Thoracic aorta (tissue), 1 donor: ENCODE measurements around a stretch of chr6.

- RAMPAGE, long total RNA = no peak
Observed at GRCh38 chr6:33739561-33740038, 7.1 kb downstream of the IP6K3 start.

GRCh38 chr6:33743860-33744923 lies 2.5 kb downstream of the IP6K3 start:
- RAMPAGE, long total RNA = no peak

DNA sequence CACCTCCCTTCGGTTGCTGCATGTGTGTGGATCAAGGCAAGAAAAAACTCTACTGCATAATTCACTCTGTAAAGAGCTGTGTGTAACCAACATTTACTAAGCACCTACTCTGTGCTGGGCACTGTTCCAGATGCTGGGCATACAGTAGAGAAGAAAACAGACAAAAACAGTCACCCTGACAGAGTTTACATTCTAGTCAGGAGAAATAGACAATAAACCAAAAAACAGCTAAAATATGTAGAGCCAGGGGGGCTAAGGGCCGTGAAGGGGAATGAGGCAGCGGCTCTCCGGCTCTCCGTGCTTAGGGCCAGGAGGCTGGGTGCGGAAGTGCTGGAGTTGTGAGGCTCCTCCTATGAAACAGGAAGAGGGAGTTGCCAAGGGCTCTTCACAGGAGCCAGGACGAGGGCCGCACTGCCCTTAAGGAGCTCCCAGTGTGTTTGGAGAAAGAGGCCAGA lies 20.5 kb upstream of the MLN start:
- RAMPAGE, long total RNA = no peak

GRCh38 chr6:34094277-34094699 lies 51.6 kb downstream of the GRM4 start:
- RAMPAGE, long total RNA = no peak

GRCh38 chr6:34195982-34196883 lies 40.4 kb upstream of the HMGA1 start:
- RAMPAGE, long total RNA = no peak

DNA sequence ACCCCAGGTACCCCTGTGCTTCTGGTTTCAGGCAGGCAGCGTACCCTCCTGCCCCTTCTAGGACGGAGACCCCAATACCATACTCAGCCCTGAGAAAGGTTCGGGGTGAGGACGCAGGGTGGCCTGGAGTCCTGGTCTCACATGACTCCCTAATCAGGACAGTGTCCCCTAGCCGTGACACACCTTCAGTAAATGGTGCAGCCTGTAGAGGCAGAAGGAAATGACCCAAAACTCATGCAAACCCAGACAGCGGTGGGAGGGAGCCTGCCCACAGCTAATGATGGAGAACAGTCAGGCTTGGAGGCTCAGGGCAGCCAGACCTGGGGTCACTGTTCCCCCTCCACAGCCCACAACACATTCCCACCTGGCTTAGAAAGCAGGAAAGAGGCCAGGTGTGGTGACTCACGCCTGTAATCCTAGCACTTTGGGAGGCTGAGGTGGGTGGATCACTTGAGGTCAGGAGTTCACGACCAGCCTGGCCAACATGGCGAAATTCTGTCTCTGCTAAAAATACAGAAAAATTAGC lies 8.9 kb upstream of the HMGA1 start:
- RAMPAGE, long total RNA = no peak

GRCh38 chr6:34239814-34240459 lies 3.3 kb downstream of the HMGA1 start:
- RAMPAGE, long total RNA = no peak

DNA sequence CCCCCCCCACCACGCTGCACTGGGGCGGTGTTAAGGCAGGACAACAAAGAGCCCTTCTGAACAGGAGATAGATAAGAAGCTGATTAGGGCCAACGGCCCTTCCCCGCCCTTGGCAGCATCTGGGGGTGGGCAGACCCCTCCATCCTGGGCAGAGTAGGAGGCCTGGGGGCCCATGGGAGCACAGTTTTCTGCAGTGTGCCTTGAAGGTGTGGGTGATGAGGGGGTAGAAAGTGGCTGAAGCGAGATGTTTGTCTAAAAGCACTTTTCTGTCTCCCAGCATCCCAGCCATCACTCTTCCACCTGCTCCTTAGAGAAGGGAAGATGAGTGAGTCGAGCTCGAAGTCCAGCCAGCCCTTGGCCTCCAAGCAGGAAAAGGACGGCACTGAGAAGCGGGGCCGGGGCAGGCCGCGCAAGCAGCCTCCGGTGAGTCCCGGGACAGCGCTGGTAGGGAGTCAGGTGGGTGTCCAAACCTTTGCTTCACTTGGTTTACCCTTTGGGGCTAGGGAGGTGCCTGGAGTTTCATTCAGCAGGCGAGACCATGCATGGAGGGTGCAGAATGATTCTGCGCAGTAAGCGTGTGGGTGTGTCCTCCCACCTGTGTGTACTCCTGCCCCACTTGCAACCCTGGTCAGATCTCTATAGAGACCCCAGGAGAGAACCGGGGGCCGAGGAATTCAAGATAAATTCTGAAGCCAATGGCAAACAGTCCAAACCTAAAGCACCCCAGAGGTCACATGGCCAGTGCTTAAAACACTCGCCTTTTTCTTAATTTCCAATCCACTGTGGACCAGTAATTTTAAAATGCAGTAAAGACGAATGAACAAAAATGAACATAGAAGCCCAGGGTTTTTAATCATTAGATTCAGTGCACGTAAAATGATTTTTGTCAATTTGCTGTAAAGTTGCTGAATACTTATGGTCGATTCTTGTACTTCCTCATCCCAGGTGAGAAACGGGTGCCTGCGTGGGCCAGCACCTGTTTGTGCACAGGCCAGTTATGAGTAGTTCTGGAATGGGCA lies 4.1 kb downstream of the HMGA1 start:
- RAMPAGE, long total RNA = no peak

- RAMPAGE, long total RNA = no peak
Observed at GRCh38 chr6:34243691-34244370, 5.0 kb downstream of the SMIM29 start.

DNA sequence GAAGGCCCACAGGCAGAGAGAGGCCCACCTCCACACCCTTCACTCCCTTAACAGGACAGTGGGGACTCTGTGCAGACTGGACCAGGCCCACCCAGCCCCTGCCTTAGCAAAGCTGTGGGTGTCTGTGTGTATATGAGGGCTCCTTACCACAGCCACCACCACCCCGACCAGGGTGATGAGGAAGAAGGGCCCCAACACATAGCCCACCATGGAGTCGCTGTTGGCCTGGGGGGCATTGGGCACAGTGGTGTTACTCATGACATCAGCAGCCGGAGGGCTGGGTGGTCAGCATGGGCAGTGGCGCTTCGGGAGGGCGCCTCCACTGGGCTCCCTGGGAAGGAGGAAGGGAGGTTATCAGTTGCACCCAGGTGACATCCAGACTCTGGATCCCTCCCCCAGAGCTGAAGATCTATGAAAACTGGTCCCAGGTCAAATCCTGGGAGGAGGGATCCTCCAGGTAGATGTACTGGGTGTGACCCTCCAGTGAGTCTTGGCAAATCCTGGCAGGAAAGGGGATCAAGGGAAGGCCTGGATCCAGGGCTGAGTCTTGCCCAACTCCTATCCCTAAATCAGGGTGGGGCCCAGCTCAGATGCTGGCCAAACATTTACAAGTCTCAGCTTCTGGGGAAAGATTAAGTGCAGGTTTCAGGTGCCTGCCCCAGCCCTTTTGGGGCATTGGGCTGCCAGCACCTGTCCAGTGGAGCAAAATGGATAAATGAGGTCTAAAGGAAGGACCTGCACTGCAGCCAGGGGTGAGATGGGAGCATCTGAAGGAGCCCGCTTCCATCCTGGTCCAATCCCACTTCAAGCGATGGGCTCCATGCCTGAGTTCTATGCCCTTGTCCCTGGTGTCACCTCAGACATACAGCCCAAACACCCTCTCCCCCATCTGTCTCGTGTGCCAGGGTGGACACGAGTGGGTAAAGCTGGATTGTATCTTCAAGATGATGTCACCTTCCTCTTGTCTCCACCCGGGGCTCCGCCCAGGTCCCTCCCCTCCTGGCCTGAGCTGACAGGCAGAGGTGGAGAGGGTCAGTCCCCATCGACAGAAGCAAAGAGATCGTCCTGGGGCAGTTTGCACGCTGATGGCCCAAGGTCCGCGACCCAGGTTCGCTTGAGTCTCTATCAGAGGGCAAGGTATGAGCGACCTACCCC lies 895 bp downstream of the SMIM29 start:
- RAMPAGE, long total RNA = no peak

DNA sequence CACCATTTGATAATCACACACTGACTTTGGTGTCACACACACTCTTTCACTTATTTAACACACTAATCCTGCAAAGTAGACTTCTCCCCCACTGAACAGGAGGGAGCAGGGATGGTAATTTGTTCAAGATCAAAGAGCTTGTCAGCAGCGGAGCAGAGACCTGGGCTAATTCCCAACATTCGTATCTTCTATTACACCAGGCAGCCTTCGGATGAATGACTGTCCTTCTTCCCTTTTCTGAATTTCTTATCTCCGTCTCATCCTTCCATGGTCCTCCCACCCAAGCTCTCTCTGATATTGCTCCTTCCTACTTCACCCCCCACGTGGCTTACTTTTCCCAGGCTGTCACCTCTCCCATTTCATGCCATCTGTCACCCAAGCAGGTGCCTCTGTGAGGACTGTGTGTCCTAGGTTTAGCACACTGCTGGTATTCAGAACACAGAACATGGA lies 28.5 kb upstream of the SMIM29 start:
- RAMPAGE, long total RNA = no peak

GRCh38 chr6:34288325-34289197 lies 39.8 kb upstream of the SMIM29 start:
- RAMPAGE, long total RNA = no peak

DNA sequence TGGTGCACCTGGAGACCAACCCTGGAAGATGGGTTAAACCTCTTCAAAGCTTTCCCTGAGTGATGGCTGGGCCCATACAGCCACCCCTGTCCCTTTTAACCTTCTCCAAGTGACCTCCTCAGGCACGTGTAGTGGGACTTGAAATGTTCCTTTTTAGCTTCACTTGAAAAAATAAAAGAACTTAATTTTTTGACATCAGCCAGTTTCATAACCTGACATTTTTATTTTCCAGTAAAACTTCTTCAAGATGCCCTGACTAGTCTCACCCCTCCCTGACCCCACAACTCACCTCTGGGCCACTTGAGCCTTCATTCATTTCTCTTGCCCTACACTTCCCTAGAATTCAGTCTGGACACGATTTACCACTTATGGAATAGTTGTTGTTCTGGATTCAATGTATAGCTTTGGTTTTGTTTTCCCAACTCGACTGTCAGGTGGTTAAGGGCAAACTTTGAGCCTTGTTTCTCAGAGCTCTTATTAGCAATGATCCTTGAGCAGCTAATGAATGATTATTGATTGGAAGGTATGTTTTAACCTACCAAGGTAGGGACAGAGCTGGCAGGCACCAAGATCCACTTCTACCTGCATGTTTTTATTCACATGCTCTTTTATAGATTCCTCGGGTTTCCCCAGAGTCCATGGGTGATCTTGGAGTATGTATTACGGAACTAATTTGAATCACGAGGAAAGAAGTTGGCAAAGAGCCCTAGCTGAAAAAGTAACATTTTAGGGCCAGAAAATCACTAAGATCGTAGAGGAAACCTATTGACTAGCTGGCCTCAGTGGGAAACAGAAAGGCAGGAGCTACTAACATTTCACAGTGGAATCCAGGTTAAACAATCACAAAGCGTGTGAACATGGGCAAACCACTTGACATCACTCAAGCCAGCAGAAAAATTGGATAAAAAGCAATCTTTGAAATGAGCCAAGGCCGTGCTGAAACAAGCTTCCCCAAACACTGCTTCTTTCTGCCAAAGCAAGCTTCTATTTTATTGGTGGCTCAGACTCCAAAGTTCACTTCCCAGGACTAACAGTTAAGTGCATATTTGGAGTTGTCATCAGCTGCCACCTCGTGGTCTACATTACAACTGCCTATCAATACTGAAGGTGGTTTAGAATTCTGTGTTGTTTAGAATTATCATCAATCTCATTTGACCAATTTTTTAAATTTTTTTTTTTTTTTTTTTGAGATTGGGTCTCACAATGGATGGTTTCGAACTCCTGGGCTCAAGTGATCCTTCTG lies 11.1 kb downstream of the RPS10 start:
- RAMPAGE, long total RNA = no peak

GRCh38 chr6:34415619-34416519 lies 10.0 kb downstream of the RPS10 start:
- RAMPAGE, long total RNA = no peak

GRCh38 chr6:34424493-34424871 lies 1.4 kb downstream of the RPS10 start:
- RAMPAGE, long total RNA = no peak

DNA sequence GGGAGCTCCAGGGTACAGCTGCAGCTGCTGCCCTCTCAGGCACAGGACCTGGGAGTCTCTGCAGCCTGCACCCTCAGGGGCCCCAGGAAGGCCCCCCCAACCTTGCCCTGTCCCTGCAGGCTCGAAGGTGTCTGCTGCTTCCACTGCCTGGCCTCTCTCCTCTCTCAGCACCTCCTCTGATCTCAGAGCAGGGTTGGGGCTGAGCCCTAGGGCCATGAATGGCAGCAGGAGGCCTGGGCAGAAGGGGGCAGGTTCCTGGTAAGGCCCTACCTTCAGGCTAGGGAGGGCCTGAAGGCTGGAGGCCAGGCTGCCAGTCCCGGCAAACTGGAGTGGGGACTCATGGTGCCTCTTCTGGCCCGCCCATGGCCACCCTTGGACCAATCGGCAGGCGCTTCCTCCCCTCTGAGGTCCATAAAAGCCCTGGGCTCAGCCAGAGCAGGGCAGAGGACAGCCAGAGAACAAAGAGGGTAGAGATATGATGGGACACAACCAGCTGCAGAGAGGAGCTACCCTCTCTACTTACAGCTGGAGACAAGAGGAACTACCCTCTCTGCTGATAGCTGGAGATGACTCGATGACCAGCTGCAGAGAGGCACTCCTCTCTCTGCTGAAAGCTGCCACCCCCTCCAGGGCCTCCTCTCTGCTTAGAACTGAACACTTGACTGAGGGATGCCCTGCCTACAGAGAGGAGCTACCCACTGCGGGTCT lies 7.8 kb upstream of the PACSIN1 start:
- RAMPAGE, long total RNA = no peak

- RAMPAGE, long total RNA = no peak
Observed at GRCh38 chr6:34697464-34697719, 825 bp upstream of the ILRUN start.

GRCh38 chr6:34839148-34839593 lies 47.3 kb downstream of the BLTP3A start:
- RAMPAGE, long total RNA = no peak

GRCh38 chr6:35027429-35028152 lies 113.5 kb downstream of the TCP11 start:
- RAMPAGE, long total RNA = no peak

DNA sequence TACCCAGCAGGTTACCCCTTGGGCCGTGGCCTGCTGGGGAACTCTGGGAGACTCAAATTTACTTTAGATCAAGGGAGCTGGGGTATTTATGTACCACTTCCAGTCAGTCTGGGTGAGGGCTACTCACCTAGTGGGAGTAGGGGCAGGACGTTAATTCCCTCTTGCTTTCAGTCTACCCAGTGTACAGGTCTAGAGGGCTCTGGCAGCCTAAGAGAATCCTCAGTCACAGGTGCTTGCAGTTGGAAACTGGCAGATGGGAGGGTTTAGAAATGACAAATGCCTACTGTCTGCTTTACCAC lies 103.7 kb downstream of the TCP11 start:
- RAMPAGE, long total RNA = no peak